SJCRH30 (cell line): ENCODE measurements around the genes CES1 and MT1E.

- RAMPAGE, long total RNA = no peak
Measured at GRCh38 chr16:55495917-55496364, 12.9 kb upstream of the LPCAT2 start.

GRCh38 chr16:55832285-55833436 lies at the start of gene CES1:
CES1 (minus strand) TSS chr16:55833096.
- RAMPAGE, long total RNA = no peak

DNA sequence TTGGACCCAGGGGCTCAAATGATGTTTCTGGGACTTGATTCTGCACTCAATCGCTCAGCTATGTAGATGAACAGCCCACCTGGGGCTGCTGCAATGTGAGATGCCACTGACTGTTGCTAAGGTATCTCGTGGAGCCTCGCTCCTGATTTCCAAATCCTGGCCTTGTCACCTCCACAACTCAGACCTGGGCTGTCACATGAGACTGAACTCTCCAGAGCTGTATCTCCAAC lies 79.5 kb downstream of the GNAO1 start:
- RAMPAGE, long total RNA = no peak

- RAMPAGE, long total RNA = no peak
Measured at GRCh38 chr16:56356207-56357079, 68.9 kb downstream of the AMFR start.

GRCh38 chr16:56368906-56369802 lies 56.2 kb downstream of the AMFR start:
- RAMPAGE, long total RNA = no peak

GRCh38 chr16:56389003-56389462 lies 36.3 kb downstream of the AMFR start:
- RAMPAGE, long total RNA = no peak

GRCh38 chr16:56400606-56401353 lies 24.6 kb downstream of the AMFR start:
- RAMPAGE, long total RNA = no peak

GRCh38 chr16:56421868-56422771 lies 3.2 kb downstream of the AMFR start:
- RAMPAGE, long total RNA = no peak

GRCh38 chr16:56423638-56424052 lies 1.7 kb downstream of the AMFR start:
- RAMPAGE, long total RNA = no peak

DNA sequence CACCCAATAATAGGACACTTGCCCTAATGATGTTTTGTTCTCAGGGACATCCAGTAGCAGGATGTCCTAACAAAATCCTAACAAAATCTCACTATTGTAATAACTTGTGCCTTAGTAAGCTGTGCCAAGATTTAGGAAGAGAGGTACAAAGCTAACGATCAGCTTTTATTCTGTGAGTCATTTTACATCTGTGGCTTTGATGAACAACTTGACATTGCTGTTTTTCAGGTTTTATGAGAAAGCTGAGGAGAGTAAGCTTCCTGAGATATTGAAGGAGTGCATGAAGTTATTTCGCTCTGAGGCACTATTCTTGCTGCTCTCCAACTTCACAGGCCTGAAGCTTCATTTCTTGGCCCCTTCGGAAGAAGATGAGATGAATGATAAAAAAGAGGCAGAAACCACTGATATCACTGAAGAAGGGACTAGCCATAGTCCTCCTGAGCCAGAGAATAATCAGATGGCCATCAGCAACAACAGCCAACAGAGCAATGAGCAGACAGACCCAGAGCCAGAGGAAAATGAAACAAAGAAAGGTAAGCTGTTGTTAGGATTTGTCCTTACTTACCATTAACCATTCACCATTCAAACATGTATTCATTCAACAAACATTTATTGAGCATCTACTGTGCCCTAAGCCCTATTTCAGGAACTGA lies 19.0 kb downstream of the OGFOD1 start:
- RAMPAGE, long total RNA = no peak

- RAMPAGE, long total RNA = no peak
Measured at GRCh38 chr16:56625437-56626358, at the start of gene MT1E. MT1E (plus strand) TSS chr16:56625781.

- RAMPAGE, long total RNA = no peak
Measured at GRCh38 chr16:56691944-56692509, 9.8 kb downstream of the MT1X start.

DNA sequence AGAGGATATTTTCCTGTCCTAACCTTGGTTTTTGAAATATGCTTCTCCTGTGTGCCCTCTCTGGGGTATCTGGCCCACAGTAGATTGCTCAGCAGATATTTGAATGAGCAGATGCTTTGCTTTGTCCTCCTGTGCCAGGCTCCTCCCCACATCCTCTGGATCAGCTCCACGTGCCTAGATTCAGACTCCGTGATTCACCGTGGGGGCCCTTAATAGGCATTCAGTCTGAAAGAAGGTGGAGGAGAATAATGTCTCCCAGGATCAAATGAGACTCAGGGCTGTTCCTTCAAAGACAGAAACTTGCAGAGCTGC lies 16.1 kb upstream of the SLC12A3 start:
- RAMPAGE, long total RNA = no peak

- RAMPAGE, long total RNA = no peak
Measured at GRCh38 chr16:56849669-56850327, 15.2 kb upstream of the SLC12A3 start.

GRCh38 chr16:56943199-56944225 lies 11.6 kb downstream of the HERPUD1 start:
- RAMPAGE, long total RNA = no peak

DNA sequence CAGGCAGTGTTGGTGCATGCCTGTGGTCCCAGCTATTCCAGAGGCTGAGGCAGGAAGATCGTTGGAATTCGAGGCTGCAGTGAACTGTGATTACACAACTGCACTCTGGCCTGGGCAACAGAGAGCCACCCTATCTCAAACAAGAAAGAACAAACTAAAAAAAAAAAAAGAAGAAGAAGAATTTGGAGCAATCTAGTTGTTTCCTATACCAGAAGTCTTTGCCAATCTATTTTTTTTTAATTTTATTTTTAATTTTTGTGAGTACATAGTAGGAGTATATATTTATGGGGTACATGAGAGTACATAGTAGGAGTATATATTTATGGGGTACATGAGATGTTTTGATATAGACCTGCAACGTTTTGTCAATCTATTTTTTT lies 6.1 kb downstream of the CETP start:
- RAMPAGE, long total RNA = no peak

- RAMPAGE, long total RNA = no peak
Measured at GRCh38 chr16:56988187-56988700, 1.1 kb upstream of the NLRC5 start.

DNA sequence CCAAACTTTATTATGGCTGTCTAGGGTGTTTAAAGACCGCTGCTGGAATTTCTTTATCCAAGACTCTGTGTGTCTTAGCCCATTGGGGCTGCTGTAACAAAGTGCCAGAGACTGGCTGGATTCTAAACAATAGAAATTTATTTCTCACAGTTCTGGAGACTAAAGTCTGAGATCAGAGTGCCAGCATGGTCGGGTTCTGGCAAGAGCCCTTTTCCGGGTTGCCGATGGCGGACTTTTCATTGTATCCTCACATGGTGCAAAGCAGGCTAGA lies 9.4 kb downstream of the NLRC5 start:
- RAMPAGE, long total RNA = no peak

GRCh38 chr16:57016239-57016548 lies 26.8 kb downstream of the NLRC5 start:
- RAMPAGE, long total RNA = no peak

GRCh38 chr16:57062161-57062810 lies 30.1 kb upstream of the CPNE2 start:
- RAMPAGE, long total RNA = no peak